Islet of Langerhans (tissue), 1 donor: ENCODE results near the gene TMEM128.

DNA sequence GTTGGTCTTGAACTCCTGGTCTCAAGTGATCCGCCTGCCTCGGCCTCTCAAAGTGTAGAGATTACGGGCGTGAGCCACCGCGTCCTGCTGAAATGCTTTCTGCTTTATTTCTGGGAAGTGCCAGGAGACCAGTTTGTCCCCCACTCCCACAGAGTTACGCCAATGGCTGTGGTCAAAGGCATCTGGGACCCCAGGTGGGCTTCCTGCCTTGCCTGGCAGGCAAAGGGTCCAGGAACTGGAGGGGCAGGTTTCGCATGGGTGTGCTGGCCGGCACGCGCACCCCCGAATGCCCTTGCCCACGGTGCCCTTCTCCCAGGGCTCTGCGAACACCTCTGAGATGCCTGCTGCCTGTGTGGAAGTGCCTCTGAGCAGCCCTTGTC is 13.1 kb upstream of the ADD1 start:
- RRBS, result no CpG with 5 or more reads among the region's 14 CpGs

- RRBS, result no CpG with 5 or more reads among the region's 16 CpGs
Observed at GRCh38 chr4:2837286-2837774, 6.3 kb upstream of the ADD1 start.

- RRBS, result 10% methylated on average over 3 of the region's 28 CpGs
Observed at GRCh38 chr4:2842751-2843543, 697 bp upstream of the ADD1 start.

- RRBS, result no CpG with 5 or more reads among the region's 2 CpGs
Observed at GRCh38 chr4:2860545-2861317, 17.1 kb downstream of the ADD1 start.

GRCh38 chr4:2862410-2863042 is 18.9 kb downstream of the ADD1 start:
- RRBS, result no CpG with 5 or more reads among the region's 1 CpG

DNA sequence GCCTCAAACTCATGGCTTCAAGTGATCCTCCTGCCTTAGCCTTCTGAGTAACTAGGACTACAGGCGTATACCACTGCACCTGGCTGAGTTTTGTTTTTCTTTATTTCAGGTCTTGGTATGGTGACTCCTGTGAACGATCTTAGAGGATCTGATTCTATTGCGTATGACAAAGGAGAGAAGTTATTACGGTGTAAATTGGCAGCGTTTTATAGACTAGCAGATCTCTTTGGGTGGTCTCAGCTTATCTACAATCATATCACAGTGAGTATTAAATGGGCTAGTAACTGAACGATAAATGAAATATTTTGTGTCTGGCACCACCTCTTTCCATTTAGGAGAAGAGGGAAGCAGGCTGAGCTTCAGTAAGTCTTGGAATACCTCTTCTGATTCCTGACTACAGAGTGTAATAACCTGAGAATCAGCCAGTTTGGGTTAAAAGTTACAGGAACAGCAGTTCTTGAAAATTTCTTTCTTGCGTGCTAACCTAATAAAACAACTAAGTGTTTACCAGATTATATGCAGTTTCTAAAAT is 40.8 kb downstream of the ADD1 start:
- RRBS, result no CpG with 5 or more reads among the region's 7 CpGs

DNA sequence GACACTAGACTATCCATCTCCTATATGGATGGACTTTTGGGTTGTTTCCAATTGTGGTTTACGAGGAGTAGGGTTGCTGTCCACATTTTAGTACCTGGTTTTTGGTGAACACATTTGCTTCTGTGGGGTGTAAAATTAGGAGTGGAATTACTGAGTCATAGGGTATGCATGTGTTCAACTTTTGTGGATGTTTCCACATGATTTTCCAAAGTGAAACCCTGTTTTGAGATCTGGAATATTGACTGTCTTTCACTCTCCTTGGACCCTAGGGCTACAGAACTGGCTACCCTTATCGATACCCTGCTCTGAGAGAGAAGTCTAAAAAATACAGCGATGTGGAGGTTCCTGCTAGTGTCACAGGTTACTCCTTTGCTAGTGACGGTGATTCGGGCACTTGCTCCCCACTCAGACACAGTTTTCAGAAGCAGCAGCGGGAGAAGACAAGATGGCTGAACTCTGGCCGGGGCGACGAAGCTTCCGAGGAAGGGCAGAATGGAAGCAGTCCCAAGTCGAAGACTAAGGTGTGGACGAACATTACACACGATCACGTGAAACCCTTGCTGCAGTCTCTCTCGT is 30.0 kb downstream of the MFSD10 start:
- RRBS, result no CpG with 5 or more reads among the region's 15 CpGs

DNA sequence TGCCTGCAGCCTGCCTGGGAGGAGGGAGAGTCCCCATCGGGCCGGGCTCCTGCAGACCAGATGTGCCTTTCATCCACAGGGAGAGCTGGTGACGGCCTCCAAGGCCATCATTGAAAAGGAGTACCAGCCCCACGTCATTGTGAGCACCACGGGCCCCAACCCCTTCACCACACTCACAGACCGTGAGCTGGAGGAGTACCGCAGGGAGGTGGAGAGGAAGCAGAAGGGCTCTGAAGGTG is 19.9 kb downstream of the MFSD10 start:
- RRBS, result no CpG with 5 or more reads among the region's 7 CpGs

DNA sequence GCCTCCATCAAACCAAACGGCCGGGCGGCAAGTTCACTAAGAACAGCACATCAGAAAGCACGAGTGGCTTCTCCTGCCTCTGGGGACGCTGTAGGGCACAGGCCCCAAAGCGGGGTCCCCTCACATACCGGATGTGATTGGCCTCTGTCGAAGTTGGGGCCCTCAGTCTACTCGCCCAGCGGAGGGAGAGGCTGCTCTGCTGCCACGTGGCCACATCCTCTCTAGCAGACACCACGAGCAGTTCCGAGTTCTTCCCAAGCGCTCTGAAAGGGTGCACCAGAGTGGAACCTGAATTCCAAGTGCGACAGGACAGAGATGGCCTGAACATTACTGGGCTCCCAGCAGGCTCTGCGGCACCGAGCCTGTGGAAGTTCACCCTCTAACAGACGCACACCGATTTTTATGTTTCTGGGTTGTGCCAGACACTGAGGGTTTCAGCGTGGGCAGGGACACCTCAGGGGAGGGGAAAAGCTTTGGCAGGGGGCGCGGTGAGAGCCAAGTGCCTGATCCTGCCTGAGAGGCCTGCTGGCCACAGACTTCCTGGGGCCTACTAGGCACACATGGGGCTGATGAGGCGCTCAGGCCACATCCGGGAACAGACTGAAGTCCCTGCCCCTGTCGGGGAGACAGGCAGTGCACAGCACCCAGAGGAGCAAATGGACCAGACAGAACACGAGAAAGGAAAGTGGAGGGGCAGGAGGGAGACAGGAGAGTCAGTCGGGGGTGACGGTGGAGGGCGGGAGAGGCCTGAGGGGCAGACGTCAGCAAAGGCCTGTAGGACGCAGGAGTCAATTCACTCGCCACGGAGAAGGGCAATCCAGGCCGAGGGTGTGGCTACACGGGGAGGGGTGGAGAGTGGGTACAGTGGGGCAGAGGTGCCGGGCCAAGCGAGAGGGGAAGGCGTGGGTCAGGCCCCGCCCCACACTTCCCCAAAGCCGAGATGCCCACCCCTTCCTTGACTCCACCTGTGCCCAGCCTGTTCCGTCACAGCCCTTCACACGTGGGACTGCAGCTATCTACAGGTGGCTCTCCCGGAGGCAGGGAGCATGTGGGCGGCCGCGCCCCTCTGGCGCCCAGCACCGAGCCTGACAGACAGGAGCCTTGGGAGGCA is 7.8 kb upstream of the MFSD10 start:
- RRBS, result 71% methylated on average over 4 of the region's 48 CpGs

DNA sequence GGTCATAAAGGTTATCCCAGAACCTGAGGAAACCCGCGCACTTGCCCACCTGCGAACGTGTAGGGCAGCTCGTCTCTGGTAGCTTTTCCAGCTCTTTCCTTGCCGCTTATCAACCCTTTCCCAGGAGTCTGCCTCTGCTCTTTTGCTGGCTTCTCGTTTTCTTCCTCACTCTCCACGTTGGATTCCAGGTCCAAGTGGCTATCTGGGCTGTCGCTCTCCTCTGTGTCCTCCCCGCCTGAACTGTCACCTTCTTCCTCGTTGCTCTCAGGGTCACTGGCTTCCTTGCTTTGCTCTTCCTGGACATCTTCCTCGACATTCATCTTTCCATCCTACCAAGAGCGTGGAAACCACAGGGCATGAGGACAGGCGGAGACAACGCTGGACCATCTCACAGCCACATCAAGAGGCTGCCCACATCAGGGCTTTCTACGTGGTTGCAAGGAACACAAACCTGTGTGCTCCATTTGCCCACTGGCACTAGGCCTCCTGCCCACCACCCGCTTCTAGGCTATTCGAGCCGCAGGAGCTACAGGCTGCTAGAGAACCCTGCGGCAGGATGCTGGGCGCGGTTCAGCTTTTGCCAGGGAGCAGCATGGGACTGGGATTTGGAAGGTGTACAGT is 13.2 kb downstream of the NOP14 start:
- RRBS, result no CpG with 5 or more reads among the region's 22 CpGs

GRCh38 chr4:2956627-2957010 is 6.6 kb downstream of the NOP14 start:
- RRBS, result no CpG with 5 or more reads among the region's 8 CpGs

GRCh38 chr4:3040346-3040981 is 34.0 kb upstream of the HTT start:
- RRBS, result no CpG with 5 or more reads among the region's 17 CpGs

GRCh38 chr4:3074795-3075837 is 635 bp downstream of the HTT start:
- RRBS, result 5% methylated on average over 13 of the region's 71 CpGs

DNA sequence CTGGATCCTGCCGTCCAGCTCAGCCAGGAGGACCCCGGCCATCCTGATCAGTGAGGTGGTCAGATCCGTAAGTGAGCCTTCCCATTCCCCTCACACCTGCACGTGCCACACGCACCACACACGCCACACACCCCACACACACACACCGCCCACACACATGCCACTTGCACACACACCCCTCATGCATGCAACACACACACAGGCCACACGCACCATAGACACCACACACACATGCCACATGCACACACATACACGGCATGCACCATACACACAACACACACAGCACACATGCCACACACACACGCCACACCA is 20.1 kb upstream of the MSANTD1 start:
- RRBS, result 88% methylated on average over 2 of the region's 10 CpGs

DNA sequence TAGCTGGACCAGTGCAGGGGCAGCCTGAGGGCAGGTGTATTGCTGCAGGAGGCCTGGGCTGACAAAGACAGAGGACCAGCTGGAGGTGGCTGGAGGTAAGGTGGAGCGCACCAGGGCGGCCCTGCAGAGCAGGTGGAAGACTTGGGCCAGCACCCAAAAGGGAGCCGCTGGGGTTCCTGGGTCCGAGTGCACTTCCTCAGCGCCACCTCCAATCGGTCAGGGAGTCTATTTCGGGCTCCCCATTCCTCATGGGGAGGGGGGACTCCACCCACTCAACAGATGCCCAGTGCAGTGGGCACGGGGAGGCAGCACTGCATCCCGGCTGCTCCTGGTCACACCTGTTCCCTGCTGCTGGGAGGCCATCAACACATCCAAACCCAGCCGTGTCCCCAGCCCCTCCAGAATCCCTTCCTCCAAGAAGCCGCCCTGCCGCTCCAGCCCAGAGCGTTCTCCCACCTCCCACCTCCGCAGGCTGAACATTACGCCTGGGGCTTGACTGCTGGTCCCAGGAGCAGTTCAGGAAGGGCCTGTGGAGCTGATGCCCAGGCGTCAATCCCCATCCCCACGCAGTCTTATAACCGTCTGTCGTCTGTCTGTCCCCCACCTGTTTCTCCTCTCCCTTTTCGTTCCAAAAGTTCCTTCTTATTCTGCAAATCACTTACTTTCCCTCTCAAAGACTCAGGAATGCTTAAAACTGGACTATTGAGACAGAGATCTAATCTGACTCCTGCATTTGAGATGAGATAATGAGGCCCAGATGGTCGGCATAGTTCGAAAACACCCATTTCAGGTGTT is 1.3 kb downstream of the LRPAP1 start:
- RRBS, result no CpG with 5 or more reads among the region's 22 CpGs

DNA sequence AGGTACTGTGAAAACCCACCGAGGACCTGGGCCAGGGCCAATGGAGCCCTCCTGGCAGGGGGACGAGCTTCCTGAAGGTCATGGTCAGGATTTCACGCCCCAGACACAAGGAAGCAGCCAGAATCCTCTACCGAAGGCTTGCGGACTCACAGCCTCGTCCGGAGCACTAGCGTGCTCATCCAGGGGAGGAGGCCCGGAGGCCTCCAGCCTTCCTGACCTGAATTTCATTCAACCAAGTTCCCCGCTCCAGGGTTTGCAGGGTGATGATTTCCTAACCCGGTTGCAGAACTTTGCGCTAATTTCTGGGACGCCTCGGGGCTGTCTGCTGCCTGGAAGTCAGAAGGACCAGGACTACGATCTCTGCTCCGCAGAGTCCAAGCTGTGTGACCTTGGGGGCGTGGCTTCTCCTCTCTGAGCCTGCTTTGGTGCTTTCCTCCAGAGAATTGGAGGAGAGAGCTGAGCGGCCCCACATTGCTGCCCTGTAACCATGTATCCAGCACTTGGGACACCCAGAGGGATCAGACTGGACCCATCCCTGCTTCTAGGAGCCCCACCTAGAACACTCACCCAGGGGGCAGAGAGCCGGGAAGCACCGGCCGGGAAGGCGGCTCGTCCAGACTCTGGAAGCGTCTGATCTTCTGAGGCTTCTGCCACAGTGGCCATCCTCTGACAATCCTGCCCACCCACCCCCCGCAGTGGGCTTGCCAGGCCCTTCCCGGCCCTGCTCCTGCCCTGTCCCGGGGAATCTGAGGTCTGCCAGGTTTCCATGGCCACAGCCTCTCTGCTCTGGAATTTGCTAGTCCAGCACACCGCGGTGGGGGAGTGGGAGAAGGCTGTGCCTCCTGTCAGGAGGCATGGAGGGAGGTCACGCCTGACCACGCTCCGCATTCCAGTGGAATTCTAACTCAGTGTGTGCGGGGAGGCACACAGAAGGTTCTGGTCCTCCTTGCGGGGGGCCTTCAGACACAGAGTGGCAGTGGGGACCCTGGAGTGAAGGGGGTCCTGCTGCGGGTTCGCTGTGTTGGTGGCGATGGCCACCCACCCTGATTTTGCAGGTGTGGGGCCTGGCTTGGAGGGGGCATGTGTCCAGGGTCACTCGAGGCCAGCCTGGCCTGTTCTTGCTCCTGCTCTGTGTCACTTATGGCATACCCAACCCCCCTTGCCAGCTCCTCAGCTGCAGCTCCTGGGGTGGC is 55.9 kb upstream of the ADRA2C start:
- RRBS, result 80% methylated on average over 4 of the region's 38 CpGs

- RRBS, result no CpG with 5 or more reads among the region's 14 CpGs
Observed at GRCh38 chr4:3984647-3985206, 218.5 kb downstream of the ADRA2C start.

GRCh38 chr4:4073481-4074006 is 153.2 kb downstream of the OTOP1 start:
- RRBS, result no CpG with 5 or more reads among the region's 8 CpGs

DNA sequence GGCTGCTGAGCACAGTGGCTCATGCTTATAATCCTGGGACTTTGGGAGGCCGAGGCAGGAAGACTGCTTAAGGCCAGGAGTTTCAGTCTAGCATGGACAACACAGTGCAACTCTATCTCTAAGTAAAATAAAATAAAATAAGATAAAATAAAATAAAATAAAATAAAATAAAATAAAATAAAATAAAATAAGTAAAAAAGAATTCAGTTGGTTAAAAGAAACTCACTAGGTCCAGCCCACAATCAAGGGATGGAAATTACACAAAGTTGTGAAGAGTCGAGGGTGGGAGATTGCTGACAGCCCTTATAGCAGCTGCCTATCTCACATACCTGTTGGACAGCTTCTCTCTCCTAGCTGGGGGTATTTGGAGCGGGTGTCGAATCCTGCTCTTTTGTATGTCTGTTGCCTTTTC is 87.8 kb downstream of the OTOP1 start:
- RRBS, result no CpG with 5 or more reads among the region's 4 CpGs

DNA sequence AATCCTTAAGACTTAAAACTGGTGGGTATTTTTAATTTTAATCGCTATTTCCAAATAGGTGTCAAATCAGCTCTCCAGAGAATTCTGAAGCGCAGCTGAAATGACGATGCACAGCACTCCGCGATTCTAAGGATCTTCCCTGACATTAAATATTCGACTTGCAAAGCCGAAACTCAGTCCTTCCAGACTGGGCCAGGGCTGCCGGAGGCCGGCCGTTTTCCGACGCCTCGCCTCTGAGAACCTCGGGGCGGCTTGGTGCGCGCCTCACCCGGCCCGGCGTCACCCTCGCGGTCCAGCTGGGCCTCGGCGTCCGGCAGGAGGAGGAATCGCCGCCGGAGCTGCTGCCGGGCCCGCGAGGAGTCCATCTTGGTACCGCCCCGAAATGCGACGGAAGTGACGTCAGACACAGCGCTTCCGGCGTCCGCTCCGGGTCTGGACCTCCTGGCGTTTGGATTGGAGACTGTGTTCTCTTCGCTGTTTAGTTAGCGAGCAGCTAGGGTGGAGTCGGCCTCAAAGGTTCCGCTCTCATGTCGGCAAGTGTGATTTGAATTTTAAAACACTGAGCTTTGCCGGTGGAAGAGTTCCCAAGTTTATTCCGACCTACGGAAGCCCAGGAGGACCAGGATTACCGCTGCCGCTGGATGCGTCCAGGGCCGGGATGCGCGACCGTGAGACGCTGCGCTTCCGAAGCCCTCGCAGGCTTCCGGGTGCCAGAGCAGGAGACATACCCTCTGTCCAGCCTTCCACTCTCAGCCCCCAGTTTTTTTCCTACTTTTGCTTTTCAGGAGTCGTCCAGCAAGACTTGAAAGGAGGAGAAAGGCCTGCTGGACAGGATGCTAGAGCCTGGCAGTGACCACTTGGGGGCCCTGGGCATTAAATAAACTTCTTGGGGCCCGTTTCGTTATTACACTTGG is at the start of gene TMEM128:
TMEM128 (minus strand) TSS at position 386 of the 914 bp plus-strand sequence.
- RRBS, result 3% methylated on average over 42 of the region's 65 CpGs